Measurements from ENCODE around the genes C1QTNF9 and CENPJ.

DNA sequence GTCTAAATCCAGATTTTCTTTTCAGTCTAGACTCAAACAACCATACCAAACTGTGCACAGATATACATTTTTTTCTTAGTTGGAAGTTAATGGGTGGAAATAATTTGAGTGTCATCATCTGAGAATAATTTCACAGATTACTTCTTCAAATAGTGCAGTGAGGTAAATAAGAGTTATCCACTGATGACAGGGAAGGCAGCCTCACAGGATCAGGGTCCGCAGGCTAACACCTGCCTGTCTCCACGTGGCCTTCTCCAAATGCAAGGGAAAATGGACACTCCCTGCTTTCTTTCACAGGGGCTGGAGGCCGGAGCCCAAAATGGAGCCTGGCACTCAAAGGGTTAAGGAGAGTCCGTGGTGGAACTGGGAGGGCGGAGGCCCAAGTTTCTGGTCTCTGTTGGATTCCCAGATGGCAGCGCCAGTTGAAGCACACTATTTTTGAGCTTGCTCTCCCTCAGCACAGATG is 67.4 kb downstream of the TNFRSF19 start:
- RRBS: no CpG with 5 or more reads among the region's 6 CpGs

- RRBS: no CpG with 5 or more reads among the region's 17 CpGs
Observed at GRCh38 chr13:23701430-23702197, 131.4 kb downstream of the TNFRSF19 start.

DNA sequence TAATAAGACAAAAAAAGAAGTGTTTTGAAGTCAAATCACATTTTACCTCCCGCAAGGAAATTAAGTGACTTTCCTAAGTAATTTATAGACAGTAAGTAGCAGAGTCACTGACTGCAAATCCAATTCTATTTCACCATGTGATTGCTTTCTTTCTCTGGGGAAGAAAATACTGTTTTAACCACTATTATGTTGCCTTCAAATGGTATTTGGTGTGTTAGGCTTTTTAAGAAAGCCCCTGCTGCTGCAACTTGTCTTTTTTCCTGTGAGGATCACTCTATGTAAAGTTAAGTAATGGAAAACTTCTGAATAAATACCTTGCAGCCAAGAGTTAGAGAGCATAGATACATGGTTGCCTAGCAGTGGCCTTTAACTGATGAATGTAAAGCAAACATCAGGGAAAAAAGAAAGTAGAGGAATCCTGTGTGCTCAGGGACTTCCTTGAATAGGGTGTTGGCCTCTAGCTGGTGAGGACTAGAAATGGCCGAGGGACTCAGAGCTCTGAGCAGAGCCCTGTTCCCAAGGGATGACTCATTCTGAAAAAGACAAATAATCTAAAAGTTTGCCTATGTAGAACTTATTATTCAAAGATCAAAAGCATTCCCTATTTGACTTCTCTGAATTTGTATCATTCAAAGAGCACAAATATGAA is 135.8 kb downstream of the MIPEP start:
- RRBS: no CpG with 5 or more reads among the region's 2 CpGs

DNA sequence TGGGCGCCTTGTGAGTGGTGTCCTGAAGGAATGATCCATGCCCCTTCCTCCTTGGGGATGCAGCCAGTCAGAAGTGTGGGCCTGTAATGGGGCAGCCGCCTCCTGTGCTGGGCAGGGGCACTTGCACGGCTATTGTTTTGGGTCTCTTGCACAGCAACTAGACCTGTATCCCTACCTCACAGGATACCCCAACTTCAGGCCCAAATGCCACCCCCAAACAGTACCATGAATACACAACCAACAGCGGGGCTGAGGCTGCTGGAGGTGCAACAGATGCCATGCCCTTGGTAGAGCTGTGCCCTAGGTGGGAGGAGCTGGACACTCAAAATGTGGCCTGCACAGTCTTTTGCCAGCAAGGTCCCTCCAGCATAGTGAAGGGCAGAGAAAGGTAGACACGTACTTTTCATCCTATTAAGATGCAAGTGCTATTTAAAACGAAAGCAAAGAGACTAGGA is 126.6 kb downstream of the MIPEP start:
- RRBS: no CpG with 5 or more reads among the region's 6 CpGs

DNA sequence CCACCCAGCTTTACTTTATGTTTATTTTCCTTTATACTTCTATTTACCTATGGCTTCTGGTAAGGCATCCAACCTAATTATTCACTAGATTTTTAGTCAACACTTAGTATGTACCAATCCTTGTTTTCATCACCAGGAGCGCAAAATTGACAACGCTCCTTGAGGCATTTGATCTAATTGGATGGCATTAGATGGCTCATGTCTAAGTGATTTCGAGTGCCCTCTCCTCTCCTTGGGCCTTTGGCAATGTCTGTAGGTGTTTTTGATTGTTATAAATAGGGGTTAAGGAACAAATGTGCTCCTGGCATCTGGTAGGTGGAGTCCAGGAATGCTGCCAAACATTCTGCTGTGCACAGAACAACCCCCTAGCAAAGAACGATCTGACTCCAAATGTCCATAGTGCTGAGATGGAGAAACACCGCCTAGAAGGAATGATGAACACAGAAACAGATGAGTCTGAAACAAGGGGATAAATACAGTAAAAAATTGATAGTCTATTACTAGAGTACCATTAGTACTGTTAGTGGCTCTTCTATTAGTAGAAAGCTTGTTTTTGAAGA is 76.1 kb upstream of the MIPEP start:
- RRBS: no CpG with 5 or more reads among the region's 5 CpGs

- RRBS: no CpG with 5 or more reads among the region's 2 CpGs
Observed at GRCh38 chr13:23966646-23966869, 77.4 kb upstream of the MIPEP start.

DNA sequence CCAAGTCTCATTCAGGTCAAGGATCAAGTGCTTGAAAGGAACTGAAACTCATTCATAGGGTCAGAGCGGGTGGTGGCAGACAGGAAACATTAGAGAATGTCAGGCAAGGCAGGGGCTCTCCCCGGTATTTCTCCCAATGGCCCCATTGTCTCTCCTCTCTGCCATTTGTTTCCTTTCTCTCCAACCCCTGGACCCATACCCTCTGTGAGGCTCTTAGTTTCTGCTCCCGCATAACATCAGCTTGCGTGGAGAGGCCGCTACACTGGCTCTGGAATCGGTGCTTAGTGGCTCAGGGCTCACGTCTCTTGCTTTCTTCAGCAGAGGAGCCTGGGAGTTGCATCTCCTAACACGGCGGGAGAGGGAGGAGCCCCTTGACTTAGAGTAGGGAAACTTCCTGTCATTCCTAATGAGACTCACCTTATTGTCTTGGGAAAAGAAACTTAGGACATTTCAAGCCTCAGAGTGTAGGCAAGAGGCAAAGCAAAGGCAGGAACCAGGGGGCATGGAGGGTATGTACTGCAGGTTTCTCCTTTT is 35.5 kb upstream of the SPATA13 start:
- RRBS: no CpG with 5 or more reads among the region's 9 CpGs

DNA sequence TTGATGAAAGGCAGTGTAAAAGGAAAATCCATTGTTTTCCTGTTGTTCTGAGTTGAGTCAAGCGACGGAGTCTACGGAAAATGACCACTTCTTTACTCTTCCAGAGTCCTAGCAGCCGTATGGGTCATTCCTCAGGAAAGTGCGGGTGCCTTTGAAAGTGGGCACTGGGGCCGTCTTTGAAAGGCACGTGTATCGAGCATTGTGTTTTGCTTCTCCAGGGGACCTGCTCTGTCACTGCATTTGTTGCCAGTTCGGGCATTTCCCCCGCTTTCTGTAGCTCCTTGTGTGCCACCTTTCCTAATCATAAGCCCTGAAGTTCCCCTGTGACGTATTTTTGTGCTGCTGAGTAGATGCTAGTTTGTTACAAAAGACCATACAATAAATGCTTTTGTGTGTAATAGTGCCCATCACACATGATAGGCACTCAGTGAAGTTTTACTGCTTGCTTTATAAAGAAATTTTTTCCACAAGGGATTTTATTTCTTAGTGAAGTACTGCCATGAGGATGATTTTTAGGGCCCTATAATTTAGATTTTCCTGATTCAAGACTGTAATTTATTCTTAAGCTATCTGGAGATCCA is 24.4 kb downstream of the SPATA13 start:
- RRBS: no CpG with 5 or more reads among the region's 11 CpGs

DNA sequence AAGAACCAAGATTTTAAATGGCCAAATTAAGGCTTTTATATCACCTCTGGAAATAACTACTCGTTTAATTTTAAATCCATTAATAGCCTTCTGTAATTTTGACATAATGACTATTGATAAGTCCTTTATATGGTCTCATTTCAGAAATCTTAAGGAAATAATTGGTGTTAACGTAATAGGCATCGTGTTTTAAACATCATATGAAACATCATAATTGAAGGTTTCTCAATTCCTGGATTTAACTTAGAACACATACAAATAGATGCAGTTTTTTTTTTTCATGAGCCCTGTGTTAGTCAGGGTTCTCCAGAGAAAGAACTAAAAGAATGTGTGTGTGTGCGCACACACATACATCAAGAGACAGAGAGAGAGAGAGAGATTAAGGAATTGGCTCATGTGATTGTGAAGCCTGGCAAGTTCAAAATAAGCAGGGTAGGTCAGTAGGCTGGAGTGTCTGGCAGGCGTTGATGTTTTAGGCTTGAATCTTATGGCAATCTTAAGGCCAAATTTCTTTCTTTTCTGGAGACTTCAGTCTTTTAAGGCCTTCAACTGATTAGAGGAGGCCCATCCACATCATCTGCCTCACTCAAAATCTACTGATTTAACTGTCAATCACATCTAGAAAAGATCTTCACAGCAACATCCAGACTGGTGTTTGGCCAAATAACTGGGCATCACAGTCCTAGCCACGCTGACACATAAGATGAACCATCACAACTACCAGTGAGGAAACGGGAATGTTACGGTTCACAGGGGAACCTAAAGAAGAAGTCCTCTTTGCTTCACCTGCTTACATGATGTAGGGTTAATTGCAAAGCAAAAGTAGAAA is 25.2 kb downstream of the SPATA13 start:
- RRBS: no CpG with 5 or more reads among the region's 8 CpGs

DNA sequence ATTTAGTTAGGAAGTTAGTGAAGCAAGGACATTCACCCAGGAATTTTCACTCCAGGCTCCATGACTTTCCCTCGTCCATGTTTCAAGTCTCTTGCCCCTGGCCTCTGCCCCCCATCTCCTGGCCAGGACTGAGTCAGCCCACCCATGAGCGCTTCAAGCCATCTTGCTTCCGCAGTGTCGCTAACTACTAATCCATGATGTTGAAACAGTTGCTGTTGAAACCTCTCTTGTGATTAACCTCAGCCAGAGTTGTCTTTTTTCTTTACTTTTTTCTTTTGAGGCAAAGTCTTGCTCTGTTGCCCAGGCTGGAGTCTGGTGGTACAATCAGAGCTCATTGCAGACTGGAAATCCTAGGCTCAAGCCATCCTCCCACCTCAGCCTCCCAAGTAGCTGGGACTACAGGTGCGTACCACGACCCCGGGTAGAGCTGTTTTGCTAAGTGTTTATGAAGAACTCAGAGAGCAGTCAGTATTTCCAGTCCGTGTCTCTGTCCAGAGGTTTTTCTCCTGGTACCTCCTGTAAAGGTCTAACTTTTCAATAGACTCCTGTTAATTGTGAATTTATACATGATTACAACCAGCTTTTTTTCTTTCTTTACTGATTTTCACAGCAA is 29.5 kb upstream of the C1QTNF9 start:
- RRBS: no CpG with 5 or more reads among the region's 8 CpGs

DNA sequence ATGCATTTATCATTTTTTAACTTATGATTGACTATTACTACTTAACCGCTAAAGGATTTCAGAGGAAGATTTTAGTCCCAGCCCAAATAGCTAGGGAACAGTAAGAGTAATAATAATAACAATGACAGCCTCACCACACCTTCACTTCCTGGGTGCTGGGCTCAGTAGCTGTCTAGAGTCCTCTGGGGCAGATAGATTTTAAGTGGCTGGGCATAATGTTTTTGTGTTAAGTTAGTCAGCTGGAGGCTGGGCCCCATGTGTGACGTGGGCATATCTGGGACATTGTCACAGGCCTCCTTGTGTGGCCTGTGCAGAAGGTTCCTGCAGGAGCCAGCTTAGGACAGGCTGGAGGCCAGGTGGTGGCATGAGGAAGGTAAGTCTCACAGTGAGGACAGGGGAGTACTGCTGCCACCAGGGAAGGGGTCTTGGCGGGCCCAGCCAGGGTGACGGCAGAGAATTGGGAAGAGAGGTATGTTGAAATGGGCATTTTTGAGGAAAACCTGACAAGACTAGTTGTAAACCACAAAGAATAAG is 19.6 kb upstream of the C1QTNF9 start:
- RRBS: no CpG with 5 or more reads among the region's 4 CpGs

- RRBS: no CpG with 5 or more reads among the region's 2 CpGs
Observed at GRCh38 chr13:24309430-24309762, at the start of gene C1QTNF9. Gene C1QTNF9, plus strand, starts transcription at chr13:24309580.

GRCh38 chr13:24618308-24619138 is 61.7 kb upstream of the ATP12A start:
- RRBS: 73% methylated on average over 4 of the region's 17 CpGs

- RRBS: no CpG with 5 or more reads among the region's 10 CpGs
Observed at GRCh38 chr13:24709272-24709557, 29.0 kb downstream of the ATP12A start.

- RRBS: 1% methylated on average over 32 of the region's 87 CpGs
Observed at GRCh38 chr13:24922149-24923256, at the start of gene CENPJ. Gene CENPJ, minus strand, starts transcription at chr13:24922861.

GRCh38 chr13:25288846-25289485 is 1.7 kb upstream of the MTMR6 start:
- RRBS: no CpG with 5 or more reads among the region's 2 CpGs

- RRBS: 4% methylated on average over 4 of the region's 78 CpGs
Observed at GRCh38 chr13:25372337-25373234, 812 bp downstream of the ATP8A2 start.

DNA sequence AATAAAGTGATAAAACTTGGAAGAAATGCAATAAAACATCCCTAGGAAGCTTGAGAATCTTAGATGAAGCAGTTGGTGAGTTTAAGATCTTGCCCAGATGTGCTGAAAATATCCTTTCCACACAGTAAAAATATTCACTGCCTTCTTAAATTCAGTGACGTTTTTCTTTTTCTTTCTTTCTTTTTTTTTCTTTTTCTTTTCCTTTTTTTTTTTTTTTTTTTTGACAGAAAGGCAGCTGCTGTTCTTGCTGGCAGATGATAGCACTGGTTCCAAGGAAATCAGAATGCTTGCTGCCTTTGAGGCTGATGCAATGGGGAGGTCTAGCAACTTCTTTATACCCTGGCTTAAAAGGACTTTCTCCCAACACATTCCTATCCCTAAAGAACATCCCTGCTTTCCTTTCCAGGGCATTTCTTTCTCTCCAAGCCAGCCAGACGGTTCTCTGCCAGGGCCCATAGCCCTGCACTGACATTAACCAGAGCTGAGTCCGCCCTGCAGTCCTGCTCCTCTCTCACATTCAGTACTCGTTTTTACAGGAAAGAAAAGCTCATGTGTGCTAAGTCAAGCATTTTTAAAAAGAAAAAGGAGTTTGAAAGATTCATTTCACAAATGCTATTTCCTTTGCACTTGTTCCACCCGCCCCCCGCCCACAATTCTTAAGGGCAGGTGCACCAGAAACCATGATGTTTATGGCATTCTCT is 133.9 kb upstream of the WASF3 start:
- RRBS: no CpG with 5 or more reads among the region's 6 CpGs

DNA sequence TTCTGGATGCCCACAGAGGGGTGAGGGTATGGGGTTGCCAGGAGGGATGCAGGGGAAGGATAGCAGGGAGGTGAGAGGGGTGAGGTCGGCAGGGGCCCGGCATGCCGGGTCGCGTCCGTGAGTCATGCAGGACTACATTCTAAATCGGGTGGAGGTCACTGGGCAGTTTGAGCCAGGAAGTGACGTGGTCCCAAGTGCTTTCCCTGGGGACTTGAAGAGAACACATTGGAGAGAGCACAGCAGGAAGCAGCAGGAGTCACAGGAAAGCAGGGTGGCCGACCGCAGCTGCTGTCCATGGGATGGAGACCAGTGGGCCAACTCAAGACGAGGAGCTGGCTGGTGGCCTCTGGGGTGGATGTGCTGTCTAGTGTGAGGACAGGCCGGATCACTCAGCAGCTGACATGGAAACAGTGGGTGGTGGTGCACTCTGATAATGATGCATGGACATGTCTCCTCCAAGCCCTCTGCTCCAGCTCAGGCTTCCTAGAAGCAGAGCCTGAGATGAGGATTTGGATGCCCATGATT is 91.9 kb upstream of the WASF3 start:
- RRBS: no CpG with 5 or more reads among the region's 12 CpGs

All from brain (tissue), 1 donor.